NALM6 (cell line): ENCODE data around the genes NR5A2 and ZNF281.

- PRO-cap, result no peak
Measured at GRCh38 chr1:196887501-196887831, 386 bp upstream of the CFHR4 start.

DNA sequence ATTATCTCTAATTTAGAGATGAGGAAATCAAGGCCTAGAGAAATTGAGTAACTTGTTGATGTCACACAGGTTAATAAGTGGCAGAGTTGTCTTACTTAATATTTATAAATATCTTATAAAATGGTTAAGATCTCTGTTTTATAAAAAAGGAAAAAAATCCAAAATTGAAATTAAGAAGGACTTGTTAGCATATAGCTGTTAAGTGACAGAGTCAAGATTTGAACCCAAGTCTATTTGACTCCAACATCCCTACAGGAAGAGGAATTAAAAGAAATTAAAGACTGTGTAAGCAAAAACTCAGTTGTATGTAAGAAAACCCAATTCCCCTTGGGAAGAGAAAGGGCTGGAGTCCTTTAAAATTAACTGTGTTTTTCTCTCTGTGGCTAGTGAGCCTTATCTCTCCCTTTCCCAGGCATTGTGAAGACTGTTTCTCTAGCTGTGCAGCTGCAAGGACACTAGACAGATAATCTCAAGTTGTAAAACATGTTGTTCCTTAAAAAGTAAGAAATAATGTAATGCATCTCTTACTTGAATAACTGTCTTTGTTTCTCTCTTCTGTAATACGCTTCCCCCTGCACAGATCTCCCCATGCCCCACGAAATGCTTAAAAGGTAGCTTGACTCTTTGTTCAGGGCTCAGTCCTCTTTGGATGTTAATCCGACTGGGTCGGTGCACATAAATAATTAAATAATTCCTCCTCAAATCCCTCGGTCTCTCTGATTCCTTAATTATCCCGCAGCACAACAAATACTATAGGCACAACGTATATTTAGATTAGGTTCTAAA is 29.9 kb upstream of the F13B start:
- PRO-cap, result no peak

GRCh38 chr1:197103266-197104297 is 36.5 kb upstream of the F13B start:
- PRO-cap, result no peak

- PRO-cap, result no peak
Measured at GRCh38 chr1:198076327-198076591, 80.5 kb upstream of the NEK7 start.

GRCh38 chr1:198120860-198121559 is 35.8 kb upstream of the NEK7 start:
- PRO-cap, result no peak

- PRO-cap, result no peak
Measured at GRCh38 chr1:198162432-198163219, 5.8 kb downstream of the NEK7 start.

DNA sequence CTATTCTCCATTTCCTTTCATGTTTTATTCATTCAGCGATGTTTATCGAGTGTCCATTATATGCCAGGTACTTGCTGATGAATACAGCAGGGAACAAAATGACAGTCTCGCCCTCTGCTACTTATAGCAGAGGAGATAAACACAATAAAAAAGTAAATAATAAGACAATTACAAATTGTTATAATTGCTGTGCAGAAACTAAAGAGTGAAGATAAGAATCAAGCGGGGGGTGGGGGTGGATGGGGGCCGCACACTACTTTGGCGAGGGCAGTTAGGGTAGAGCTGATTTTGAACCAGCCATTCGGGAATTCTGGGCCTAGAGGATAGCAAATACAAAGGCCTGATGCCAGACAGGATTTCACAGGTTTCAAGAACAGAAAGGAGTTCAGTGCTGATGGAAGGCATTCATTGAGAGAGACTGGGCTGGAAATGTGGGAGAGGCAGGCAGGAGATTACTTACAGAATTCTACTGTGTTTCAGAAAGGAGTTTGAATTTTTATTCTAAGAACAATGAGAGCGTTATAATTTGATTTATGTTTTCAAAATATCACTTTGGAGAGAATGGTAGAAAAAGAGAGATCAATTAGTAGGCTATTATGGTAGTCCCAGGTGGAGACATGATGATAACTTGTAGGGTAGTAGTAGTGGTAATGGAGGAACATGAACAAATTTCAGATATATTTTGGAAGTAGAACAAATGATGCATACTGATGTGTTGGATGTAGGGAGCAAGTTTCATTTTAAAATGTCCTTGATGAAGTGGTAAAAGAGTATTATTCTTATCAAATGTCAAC is 66.1 kb downstream of the NEK7 start:
- PRO-cap, result no peak

DNA sequence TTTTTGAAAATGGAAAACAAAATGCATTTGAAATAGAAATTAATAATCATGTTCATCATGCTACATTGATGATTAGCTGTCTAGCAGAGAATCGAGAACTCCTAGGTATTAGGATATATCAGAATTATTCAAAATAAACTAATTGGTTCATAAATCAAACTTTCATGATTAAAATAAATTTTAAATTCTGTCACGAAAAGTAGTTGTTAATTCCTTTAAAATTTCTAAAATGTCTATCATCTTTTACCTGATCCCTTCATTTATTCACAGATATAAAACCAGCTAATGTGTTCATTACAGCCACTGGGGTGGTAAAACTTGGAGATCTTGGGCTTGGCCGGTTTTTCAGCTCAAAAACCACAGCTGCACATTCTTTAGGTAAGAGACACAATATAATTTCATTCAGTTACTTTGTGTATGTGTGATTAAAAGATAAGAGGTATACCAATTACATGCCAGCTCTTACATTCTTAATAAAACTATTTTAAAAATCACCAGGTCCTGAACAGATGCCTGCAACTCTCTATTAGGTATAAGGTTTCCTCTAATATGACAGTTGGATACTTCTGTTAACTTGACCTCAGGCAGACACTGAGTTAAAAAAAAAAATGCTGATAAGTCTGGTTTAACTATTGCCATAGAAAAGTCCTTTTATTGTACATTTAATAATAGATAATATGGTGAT is 122.0 kb downstream of the NEK7 start:
- PRO-cap, result no peak

DNA sequence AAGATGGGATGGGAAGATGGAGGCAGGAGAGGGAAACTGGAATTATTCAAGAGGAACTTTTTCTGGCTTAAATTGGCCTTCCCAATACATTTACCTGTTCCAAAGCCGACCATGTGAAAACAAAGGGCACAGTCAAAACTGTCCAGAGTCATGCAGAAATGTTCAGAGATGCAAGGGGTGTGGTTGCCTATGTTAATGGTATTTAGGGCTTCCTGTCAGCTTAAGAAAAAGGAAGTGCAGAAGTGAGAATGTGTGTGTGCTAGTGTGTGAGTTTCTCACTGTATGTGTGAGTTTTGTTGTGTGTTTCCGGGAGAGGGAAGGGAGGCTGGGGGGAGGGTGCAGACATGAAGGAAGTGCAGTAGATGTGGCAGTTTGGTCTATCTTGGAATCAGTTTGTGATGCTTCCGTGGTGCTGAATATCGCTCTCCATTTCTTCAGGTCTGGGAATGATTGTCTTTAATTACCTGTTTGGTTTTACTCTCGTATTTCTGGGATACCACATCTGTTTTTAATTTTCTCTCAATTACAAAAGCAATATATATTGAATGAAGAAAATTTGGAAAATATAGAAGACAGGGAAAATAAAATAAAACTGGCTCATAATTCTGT is 16.5 kb upstream of the ATP6V1G3 start:
- PRO-cap, result no peak

- PRO-cap, result no peak
Measured at GRCh38 chr1:198649794-198650669, 11.2 kb downstream of the PTPRC start.

DNA sequence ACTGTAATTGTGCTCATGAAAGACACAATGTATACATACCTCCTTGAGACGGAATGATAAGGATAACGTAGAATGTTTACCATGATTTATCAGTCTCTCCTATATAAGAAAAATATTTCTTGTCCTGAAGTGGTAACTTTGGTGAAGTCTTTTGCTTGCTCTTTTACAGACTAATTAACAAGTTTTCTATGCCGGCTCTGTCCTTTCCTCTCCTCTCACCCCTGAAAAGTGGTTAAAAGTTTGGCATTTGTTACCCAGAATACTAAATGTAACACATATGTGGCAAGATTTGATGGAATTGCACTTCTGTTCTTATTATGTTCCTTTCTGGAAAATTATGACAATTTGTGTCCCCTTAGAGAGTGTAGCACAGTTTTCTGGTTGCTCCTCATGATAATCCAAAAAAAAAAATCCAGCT is 19.6 kb downstream of the PTPRC start:
- PRO-cap, result no peak

DNA sequence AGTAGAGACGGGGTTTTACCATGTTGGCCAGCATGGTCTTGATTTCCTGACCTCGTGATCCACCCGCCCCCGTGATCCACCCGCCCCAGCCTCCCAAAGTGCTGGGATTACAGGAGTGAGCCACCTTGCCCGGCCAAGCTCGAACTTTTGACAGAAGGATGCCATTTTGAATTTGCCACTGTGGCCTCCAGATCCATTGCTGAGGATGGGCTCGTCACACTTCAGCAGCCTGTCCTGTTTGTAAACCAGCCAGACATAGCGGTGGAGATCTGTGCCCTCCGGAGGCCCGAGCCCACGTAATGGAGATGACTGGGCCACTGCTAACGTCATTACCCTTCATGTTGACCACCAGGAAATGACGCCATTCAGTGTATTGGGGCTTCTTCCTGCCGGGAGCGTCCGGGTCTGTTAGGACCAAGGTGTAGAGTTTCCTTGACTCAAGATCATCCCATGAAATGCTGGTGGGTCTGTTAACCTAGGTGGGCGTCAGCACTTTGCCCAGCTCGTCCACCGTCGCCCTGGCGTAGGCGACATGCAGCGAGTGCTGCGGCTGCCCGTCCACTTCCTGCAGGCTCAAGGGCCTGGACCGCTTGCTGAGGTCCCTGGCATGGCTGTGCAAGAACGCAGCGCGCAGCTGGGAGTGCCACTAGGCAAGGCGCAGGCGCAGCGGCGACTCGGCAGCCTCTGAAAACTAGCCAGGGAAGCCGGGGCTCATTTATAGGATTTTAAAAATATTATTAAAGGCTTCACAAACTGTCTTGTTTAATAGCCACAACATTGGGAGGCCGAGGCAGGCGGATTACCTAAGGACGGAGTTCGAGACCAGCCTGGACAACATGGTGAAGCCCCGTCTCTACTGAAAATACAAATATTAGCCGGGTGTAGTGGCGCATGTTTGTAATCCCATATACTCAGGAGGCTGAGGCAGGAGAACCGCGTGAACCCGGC is 40.9 kb downstream of the PTPRC start:
- PRO-cap, result no peak

- PRO-cap, result no peak
Measured at GRCh38 chr1:198752289-198752806, 113.5 kb downstream of the PTPRC start.

DNA sequence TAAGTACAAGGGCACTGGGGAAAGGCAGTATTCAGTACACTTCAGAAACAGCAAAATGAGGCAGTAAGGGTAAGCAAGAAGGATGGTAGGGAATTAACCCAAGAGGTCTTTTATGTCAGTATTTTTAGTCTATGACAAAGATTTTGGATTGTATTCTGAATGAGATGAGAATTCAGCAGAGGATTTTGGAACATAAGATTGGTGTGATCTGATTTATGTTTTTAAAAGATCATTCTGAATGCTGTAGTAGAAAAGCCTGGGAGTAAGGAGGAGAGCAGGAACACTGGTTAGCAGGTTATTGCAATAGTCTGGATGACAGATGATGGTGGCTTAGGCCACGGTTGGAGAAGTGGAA is 570.9 kb upstream of the NR5A2 start:
- PRO-cap, result no peak

GRCh38 chr1:200027071-200027803 is at the start of gene NR5A2:
Gene NR5A2 (plus strand): TSS chr1:200027710.
- PRO-cap, result no peak

GRCh38 chr1:200072616-200072930 is 45.1 kb downstream of the NR5A2 start:
- PRO-cap, result no peak

- PRO-cap, result no peak
Measured at GRCh38 chr1:200104341-200104562, 76.7 kb downstream of the NR5A2 start.

DNA sequence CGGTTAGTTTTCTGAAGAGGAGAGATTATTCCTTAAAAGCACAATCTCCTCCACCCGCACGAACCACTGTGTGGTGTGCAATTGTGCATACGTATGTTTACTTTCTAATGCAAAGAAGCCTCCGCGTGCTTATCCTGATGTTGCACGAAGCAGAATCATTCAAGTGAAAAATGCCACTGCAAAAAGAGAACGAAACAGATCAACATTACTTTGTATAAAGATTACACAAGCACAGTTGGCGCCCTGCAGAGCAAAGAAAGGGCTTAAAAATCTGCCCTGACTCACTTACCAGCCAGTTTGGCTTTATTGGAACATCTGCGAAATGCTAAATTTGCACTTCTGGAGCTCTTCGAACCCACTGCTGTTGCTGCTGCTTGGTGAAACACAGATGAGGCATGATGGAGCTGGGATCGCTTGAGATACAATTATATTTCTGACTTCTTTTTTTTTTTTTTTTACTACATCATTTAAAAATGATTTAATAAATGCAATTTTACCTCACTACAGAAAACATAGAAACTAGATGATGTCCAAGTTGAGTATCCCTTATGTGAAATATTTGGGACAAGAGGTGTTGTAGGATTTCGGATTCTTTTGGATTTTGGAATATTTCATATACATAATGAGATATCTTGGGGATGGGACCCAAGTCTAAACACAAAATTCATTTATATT is 166.6 kb downstream of the ZNF281 start:
- PRO-cap, result no peak

- PRO-cap, result no peak
Measured at GRCh38 chr1:200296140-200296704, 113.6 kb downstream of the ZNF281 start.

DNA sequence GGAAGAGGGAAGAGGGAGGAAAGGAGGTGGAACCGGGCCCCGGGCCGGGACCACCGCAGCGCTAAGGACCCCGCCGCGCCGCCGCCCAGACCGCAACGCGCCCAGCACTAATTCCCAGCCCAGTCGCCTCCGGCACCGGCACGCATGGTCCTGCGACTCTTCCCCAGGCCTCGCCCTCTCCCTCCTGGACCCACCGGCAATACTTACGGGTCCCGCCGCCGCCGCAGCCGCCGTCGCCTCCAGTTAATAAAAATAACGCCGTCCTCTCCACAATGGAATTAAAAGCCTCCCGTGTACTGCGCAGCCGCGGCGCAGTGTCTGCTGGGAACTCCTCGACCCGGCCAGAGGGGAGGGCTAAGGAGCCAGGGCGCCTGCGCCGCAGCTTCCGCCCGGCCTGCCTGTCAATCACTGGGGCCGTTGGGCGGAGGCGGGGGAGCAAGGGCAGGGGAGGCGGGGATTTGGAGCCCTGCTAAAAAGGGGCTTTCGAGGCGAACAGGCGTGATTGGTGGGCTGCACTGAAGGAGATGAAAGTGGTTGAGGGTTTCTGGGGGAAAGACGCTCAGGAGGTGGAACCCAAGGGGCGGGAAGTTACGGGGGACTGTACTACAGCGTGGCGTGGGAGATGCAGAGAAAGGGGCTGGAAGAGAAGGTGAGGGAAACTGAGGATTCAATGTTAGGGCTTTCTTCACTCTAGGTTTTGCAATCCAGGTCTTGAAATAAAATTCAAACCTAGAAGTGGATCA is at the start of gene ZNF281:
Gene ZNF281, minus strand, starts transcription at position 298 of the 743 bp plus-strand sequence.
- PRO-cap, result bidirectional peak, plus-strand start at position 603 of the sequence, minus-strand start at position 254 of the sequence